SJCRH30 (cell line): ENCODE measurements around a stretch of chr17.

- RAMPAGE, long total RNA = no peak
These were observed 410 bp upstream of the CWC25 start for GRCh38 chr17:38825536-38825925.

DNA sequence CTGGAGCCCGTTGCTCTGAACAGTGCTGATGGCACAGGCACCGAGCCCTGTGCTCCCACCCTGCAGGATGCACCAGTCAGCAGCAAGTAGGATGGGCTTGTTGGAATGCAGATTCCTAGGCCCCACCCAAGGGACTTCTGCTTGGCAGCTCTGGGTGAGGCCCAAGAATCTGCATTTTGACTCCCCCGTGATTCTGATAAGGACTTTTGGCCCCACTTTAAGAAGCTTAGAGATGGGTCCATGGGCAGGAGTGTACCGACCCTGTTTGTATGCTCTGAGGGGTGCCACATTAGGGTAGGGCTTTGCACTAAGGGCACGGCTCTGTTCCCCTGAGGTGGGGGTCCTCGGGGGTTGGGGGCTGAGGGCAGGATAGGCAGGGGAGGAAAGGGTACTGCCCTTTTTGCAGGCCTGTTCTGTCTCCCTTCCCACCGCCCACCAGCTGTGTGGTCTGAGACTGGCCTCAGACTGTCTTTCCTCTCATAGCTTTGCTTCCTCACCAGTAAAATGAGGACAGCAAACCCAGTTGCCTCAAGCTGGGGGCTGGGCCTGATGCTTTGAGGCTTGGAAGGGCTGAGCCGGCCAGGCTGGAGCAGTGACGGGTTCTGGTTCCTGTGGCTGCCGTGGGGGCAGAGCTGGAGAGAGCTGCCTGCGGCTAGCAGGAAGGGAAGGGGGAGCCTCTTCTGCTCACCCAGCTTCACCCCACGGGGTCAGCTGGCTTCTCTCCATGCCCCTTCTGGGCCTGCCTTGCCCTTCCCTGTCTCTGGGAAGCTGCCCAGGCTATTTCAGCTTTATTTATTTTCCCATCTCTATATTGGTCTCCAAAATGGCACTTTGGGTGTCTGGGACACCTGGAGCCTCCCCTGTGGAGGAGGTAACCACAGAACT, 23.6 kb downstream of the LASP1 start:
- RAMPAGE, long total RNA = no peak

DNA sequence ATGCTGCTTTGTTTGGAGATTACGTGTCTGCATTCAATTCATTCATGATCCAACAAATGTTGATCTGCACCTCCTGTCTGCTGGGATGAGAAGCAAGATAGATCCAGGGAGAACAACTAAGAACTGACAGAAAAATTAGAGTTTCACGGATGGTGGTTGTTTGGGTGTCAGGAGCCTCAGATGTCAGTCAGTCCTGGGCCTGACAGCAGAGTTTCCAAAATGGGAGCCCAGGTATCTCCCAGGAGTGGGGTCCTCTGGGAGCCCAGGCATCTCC, 25.8 kb downstream of the LASP1 start:
- RAMPAGE, long total RNA = no peak

- RAMPAGE, long total RNA = no peak
These were observed 27.8 kb downstream of the LASP1 start for GRCh38 chr17:38897729-38898077.

DNA sequence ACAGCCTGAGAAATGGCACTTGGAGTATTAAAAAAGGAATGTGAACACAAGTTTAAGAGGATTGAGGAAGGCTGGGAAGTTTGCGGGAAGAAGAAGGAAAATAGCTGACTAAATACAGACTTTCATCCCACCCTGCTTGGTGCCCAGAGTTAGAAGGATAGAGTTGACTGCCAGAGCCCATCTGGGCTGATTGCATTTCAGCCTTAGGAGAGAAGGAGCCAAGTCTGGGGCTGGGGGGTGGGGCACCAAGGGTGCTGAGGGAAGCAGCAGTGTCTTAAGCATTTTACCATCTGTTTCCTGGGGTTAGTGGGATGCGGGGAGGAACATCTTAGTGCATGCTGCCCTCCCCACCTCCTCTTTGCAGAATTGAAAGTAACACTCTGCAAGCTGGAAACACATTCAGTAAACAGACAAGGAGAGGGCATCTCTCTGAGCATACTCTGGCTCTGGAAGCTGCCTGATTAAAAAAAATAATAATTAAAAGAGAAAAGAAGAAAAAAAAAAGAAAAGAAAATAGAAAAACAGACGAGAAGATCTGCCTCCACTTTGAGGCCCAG, 1.5 kb upstream of the ARL5C start:
- RAMPAGE, long total RNA = no peak

DNA sequence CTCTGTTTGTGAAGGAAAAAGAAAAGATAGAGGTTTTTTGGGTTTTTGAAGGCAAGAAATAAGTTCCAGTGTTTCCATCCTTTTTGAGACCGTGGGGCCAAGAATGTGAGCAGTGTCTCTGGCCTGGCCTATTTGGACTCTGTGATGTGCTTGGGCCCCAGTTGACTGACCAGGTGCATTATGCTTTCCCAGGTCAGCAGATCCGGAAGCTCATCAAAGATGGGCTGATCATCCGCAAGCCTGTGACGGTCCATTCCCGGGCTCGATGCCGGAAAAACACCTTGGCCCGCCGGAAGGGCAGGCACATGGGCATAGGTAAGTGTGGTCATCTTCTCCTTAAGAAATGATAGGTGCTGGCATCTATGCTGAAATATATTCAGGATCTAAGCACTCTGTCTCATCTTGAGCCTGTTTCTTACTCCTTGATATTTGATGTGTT, 2.1 kb downstream of the RPL19 start:
- RAMPAGE, long total RNA = no peak

GRCh38 chr17:39485539-39485887, 24.2 kb downstream of the CDK12 start:
- RAMPAGE, long total RNA = no peak

GRCh38 chr17:39606804-39607360, 838 bp downstream of the NEUROD2 start:
- RAMPAGE, long total RNA = no peak

DNA sequence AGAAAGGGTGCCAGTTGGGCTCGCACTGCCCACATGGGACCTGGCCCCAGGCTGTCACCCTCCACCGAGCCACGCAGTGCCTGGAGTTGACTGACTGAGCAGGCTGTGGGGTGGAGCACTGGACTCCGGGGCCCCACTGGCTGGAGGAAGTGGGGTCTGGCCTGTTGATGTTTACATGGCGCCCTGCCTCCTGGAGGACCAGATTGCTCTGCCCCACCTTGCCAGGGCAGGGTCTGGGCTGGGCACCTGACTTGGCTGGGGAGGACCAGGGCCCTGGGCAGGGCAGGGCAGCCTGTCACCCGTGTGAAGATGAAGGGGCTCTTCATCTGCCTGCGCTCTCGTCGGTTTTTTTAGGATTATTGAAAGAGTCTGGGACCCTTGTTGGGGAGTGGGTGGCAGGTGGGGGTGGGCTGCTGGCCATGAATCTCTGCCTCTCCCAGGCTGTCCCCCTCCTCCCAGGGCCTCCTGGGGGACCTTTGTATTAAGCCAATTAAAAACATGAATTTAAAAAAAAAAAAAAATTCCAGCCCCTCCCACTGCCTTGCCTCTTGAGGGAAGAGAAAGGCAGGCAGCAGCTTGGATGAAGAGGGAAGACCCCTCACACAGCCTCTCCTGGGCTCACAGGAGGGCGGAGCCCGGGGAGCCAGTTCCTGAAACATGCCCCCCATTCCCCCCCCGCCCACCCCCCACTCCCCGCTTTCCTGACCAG, 2.0 kb upstream of the TCAP start:
- RAMPAGE, long total RNA = no peak

DNA sequence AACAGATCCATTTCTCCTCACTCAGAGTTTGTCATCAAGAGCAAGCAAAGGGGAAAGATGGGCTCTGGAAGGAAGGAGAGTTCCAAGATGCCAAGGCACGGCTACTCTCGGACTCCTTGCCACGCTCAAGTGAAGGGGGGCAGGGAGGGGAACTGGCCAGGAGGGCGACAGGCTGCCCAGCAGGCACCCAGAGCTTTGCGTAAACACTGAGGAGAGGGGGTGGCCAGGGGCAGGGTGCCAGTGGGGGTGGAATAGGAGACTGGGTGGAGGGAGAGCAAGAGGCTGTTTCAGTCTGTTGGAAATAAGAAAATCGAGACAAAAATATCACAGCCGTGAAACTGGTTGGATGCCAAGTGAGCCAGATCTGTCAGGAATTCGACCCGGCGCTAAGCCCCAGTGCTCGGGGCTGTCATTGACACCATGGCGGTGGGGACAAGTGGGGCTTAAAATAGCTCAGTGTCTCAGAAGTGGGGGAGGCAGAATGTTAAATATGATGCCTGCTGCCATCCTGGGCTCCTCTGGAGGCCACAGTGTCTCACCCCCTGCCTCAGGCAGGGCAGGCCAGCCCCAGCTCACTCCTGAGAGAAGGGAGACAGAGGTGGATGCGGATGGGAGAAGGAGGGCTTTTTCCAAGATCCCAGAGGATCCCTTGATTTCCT, 9.3 kb downstream of the PNMT start:
- RAMPAGE, long total RNA = no peak

- RAMPAGE, long total RNA = no peak
These were observed 3.7 kb downstream of the ERBB2 start for GRCh38 chr17:39703545-39703995.

GRCh38 chr17:39738059-39738500, 342 bp downstream of the GRB7 start:
- RAMPAGE, long total RNA = no peak

- RAMPAGE, long total RNA = no peak
These were observed 2.4 kb upstream of the GSDMB start for GRCh38 chr17:39920706-39921340.

- RAMPAGE, long total RNA = no peak
These were observed 8.3 kb upstream of the PSMD3 start for GRCh38 chr17:39972155-39972780.

DNA sequence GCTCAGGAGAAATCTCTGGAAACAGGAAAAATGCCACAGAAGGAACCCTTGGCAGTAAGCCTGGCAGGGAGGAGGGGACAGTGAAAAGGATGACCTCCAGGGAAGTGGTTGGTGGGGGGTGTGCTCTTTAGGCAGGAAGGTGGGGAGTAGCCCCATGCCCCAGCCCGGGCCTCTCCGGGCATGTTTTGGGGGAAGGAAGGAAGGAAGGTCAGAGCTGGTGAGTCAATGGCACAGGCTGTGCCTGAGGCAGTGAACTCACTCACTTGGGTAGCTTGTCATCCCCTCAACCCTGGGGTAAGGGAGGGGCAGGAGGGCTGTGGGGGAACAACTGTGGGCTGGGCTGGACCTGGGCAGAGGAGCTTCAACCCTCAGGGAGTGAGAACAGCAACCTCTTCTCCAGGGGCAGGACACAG, 6.2 kb downstream of the CSF3 start:
- RAMPAGE, long total RNA = no peak

GRCh38 chr17:40074848-40076129, 12.5 kb downstream of the THRA start:
- RAMPAGE, long total RNA = no peak

GRCh38 chr17:40095893-40096699, 4.3 kb downstream of the NR1D1 start:
- RAMPAGE, long total RNA = no peak

GRCh38 chr17:40109985-40110992, 9.9 kb upstream of the NR1D1 start:
- RAMPAGE, long total RNA = no peak

DNA sequence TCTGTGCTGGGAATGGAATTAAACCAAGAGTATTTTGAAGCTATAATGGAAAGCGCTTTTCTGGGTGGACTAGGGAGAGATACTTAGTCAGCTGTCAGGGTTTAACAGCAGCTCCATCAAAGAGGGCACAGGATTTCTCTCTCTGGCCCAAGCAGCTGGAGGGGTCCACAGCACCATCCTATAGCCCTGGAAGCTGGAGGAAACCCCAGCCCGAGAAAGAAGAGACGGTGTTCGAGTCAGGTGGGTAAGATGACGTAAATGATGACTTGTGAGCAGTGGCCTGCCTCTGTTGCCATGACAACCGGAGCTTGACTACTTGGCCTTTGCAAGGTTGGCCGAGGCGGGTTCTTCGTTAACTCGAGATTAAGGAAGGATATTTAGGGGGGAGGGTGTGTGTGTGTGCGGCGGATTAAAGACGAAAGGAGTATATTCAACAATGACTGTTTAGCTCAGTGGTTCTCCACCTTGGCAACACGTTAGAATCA, 531 bp upstream of the WIPF2 start:
- RAMPAGE, long total RNA = no peak

GRCh38 chr17:40220025-40220544, 981 bp downstream of the WIPF2 start:
- RAMPAGE, long total RNA = no peak